Mesenchymal stem cell of Wharton's jelly (primary cell): ENCODE measurements around a stretch of chr21.

DNA sequence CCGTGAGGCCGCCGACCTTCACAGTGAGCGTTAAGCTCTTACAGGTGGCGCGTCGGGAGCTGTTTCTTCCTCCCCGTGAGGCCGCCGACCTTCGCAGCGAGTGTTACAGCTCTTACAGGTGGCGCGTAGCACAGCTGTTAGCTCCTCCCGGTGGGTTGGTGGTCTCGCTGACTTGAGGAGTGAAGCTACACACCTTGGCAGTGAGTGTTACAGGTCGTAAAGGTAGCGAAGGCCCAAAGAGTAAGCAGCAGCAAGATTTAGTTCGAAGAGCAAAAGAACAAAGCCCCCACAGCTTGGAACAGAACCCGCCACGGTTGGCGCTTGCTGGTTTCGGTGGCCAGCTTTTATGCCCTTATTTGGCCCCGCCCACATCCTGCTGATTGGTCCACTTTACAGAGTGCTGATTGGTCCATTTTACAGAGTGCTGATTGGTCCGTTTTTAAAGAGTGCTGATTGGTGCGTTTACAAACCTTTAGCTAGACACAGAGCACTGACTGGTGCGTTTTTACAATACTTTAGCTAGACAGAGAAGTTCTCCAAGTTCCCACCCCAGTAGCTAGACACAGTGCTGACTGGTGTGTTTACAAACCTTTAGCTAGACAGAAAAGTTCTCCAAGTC is 12.9 kb downstream of the FTCD start:
- CAGE, long polyA plus RNA: no peak

DNA sequence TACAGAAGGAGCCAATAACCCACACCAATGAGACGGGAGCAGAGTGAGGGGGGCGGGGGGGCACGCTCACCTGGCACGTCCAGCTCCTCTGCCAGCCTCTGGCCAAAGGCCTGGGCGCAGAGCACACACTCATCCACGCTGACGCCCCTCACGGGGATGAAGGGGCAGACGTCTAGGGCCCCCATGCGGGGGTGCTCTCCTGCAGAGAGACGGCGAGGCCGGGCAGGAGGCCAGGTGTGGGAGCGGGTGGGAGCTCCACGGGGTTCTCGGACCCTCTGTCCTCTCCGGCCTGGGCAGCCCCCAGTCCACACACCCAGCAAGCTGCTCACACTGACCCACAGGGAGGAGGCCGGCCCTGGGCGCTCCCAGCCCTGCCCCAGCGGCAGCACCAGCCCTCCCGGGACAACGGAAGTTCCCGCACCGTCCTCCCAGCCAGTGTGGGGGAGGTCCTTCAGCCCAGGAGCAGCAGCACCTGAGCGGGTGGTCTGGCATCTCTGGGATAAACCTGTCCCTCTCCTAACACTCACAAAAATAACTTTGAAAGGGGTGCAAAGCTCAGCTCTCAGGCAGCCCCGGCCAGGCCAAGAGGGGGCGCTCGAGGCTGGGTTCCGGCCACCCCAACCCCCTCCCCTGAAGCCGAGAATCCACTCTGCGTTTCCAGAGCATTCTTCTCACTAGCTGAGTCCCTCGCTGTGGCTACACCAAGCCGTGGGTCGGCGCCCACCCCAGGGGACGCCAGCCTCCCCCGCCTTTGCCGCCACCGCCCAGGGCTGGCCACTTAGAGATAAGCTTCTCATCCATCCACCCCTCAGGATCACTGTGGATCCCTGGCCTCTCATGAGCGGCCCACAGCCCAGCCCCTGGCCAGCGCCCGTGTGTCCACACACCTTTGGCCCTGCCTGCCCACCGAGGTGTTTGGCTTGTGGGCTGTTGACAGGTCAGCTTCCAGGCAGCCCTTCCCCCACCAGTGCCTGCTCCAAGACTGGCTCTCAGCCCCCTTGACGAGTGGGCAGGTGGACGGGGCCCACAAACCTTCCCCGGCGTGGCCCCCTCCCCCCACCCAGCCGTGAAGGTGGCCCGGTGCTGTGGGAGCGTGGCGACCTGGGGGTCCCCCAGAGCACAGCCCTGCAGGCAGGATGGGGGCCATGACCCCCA is 2.2 kb downstream of the FTCD start:
- CAGE, long polyA plus RNA: no peak

DNA sequence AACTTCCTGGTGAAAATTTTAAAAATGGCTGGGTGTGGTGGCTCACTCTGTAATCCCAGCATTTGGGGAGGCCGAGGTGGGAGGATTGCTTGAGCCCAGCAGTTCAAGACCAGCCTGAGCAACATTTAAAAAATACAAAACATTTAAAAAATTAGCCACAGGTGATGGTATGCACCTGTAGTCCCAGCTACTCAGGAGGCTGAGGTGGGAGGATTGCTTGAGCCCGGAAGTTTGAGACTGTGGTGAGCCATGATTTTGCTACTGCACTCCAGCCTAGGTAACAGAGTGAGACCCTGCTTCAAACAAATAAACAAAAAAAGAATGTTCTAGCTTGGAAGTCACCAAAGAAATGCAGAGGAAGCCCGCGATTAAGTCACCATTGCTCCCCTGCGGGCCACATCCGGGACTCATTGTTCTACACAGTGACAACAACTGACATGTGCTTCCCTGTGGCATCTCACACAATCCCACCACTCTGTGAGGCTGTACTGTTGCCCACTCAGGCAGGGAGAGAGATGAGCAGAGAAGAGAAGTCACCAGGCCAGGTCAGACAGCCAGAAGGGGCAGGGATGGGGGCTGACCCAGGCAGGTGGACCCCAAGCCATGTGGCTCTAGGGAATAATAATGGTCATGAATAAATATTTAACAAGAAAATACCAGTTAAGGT is 18.5 kb upstream of the SPATC1L start:
- CAGE, long polyA plus RNA: no peak

- CAGE, long polyA plus RNA: no peak
These were observed 25.1 kb upstream of the LSS start for GRCh38 chr21:46253465-46254352.

- CAGE, long polyA plus RNA: no peak
These were observed 8.0 kb downstream of the MCM3AP start for GRCh38 chr21:46277319-46277861.

GRCh38 chr21:46352835-46353324 is 28.9 kb downstream of the PCNT start:
- CAGE, long polyA plus RNA: no peak

- CAGE, long polyA plus RNA: no peak
These were observed 44.9 kb downstream of the PCNT start for GRCh38 chr21:46368808-46369350.

DNA sequence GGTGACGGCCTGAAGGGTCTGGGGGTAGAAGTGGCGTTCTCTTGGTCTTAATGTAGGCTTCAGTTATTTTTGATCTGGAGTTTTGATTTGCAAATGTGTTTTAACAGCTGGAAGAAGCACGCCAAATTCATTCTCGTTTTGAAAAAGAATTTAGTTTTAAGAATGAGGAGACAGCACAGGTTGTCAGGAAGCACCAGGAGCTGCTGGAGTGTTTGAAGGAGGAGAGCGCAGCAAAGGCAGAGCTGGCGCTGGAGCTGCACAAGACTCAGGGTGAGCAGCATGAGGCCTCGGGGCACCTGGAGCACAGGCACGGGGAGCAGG is 66.6 kb downstream of the PCNT start:
- CAGE, long polyA plus RNA: no peak

DNA sequence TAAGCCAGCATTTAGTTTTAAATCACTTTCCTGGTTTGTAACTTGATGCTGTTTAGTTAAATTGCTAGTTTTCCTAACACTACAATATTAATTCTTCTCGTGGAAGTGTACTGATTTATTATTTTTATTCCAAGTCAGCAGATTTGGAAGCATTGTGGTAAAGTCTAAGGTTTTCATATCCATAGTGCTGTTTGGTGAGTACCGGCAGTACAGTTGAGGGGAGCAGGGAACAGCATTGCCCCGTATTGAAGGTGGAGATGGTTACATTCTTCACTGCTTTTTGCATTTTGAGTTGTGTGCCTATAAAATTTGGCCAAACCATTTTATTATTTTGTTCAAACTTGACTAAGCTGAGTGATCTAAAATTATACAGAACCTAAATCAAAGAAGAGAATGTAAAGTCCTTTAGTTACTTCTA is 36.2 kb downstream of the S100B start:
- CAGE, long polyA plus RNA: no peak